Mucosa of descending colon (tissue), 1 donor: ENCODE data around the gene FLVCR2.

- PRO-cap: unidirectional peak, minus-strand start at chr14:75419489
These were observed 8.4 kb upstream of the JDP2 start for GRCh38 chr14:75419201-75419971.

GRCh38 chr14:75440359-75441564 lies 12.9 kb downstream of the JDP2 start:
- PRO-cap: no peak

DNA sequence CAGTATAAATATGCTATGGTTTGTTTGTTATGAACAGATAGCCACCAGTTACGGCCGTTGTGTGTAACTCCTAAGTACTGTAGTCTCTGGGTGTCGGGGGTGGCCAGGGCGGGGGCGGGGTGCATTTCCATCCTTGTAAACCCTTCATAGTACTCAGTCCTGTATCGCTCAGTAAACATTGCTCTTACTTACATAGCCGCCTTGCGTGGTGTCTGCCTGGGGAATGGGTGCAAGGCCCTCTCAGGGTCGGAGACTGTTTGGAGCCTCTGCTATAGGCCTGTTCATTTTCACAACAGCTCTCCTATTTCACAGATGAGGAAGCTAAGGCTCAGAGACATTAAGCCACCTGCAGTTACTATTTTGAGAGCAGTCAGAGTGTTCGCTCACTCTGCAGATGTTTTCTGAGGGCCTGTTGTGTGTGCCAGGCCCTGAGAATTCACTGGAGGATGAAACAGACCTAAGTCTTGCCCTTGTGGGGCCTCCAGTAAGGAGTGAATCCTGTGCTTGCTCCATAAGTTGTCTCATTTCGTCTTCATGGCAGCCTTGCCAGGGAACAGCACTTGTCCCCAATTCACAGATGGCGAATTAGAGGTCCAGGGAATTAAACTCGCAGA lies 42.5 kb downstream of the JDP2 start:
- PRO-cap: no peak

DNA sequence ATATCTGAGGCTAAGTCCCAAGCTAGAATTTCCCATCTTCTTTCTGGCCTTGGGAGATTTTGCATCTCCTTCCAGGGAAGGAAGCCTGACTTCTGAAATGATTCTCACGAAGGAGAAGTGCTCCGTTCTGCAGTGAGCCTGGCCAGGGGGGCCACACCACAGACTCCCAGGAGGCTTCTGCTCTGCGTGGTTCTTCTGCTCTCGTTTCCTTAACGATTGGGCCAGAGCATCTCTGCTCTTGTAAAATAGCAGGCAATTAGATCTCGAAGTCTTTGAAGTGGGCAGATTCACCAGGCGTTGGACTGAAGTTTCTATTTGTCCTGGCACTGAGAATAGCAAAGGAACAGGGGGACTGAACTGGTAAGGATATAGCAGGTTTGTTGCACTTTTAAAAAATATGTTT lies 6.6 kb upstream of the BATF start:
- PRO-cap: no peak

- PRO-cap: bidirectional peak, plus-strand start at chr14:75578620, minus-strand start at chr14:75578491
These were observed at the start of gene FLVCR2 for GRCh38 chr14:75578287-75579327. TSS of gene FLVCR2 (plus strand) at chr14:75578620.

DNA sequence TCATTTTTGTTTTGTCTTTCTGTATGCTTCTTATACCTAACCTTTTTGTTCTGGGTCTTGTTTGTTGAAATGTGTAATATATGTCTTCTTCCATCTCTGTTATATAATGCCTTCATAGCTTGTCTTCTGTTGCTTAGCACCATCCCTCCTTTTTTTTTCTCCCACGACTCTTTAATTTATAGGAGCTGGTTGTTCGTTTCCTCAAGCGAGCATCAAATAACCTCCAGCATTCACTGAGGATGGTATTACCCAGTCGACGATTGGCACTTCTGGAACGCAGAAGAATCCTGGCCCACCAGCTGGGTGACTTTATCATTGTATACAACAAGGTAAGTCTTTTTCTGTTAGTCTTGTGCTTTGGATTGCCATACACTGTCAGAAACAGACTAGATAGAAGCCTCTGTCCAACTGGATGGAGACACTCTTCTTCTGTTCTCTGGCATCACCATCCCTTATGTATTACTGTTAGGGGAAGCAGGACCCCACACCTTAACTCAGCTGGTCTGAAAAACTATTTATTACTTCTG lies 114.3 kb downstream of the TTLL5 start:
- PRO-cap: no peak

GRCh38 chr14:75831889-75832540 lies 149.8 kb downstream of the TGFB3 start:
- PRO-cap: no peak

DNA sequence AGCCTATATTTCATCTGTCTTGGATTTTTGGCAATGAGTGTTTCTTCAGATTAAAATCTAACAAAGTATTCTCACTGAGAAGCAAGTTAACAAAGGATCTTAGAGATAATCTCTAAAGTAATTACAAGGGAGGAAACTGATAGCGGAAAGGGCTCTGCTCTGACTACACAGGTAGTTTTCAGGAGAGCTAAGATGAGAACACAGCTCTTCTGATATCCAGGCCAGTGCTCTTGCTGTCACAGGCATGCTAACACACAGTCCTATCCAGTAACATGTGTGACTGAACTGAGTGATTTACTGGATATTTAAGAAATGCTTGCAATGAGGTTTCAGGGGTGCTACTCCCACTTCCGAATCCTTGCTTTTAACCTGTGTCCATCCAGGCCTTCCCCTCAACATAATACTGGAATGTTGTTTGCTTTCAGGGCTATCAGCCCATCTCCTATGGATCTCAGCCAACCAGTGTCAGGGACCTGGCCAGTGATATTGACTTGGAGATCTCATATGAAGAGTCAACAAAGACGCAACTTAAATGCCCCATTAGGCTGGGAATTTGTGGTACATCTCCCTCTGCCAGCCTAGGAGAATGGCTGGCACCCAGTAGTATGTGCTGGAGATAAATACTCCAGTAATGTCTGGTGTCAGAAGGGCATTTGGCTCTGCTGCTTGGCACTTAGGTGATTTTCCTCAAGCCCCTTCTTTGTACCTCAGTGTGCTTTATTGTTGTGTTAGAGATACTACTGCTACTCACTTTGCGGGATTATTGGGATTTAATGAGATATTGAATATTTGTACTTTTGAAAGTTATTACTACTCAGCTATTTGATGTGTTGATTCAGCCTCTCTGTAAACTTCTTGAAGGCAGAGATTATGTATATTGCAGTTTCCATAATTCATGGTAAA lies 901 bp upstream of the IFT43 start:
- PRO-cap: no peak

GRCh38 chr14:76012218-76013018 lies 26.9 kb downstream of the IFT43 start:
- PRO-cap: no peak

DNA sequence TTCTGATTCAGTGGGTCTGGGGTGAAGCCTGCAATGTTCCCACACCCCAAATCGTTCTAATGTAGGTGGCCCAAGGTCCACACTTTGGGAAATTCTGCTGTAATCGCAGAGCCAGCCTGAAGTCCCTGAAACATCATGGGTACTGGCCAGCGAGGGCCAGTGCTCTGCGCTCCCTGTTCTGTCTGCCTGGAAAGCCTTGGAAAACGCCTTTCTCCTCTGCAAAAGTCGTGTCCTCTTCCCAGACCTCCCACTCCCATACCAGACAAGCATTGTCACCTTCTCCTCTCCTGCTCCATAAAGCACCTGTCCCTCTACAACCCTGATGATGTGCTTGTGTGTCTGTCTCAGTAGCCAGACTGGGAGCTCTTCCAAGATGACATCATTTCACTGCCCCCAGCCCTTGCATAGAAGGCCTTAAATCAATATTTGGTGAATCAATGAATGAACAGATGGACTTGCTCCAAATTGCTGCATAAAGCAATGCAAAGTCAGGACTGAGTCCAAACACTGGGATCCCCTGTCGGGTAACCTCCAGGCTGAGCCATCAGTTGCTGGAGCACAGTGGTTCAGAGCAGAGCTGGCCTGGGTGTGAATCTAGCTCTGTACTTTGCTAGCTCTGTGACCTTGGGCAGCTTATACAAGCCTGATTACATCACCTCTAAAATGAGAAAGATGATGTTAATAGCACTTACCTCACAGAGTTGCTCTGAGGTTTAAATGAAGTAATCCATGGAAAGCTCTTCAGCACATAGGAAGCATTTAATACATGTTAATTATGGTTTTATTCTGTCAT lies 120.4 kb upstream of the VASH1 start:
- PRO-cap: no peak

DNA sequence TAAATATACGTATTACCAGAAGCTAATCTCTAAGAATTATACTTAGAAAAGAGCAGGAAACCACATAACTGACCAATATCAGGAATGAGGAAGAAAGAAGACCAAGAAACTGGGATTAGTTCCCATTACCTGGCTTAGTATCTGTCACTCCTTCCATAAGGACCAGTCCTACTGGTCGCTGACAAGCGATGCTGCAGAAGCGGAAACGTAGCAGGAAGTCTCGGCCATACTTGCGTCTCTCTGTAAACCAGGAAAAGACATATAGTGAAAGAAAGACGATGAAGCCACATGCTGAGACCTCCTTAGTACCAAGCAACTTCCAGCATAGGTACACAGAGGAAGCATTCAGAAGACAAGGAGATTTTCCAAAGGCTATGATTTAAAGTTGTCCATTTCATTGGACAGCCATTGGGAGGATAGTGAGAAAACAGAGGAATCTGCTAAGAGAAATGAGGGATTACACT lies 9.4 kb downstream of the ANGEL1 start:
- PRO-cap: no peak

GRCh38 chr14:76917456-76918780 lies 91.7 kb downstream of the LRRC74A start:
- PRO-cap: bidirectional peak, plus-strand start at chr14:76918429, minus-strand start at chr14:76918270

DNA sequence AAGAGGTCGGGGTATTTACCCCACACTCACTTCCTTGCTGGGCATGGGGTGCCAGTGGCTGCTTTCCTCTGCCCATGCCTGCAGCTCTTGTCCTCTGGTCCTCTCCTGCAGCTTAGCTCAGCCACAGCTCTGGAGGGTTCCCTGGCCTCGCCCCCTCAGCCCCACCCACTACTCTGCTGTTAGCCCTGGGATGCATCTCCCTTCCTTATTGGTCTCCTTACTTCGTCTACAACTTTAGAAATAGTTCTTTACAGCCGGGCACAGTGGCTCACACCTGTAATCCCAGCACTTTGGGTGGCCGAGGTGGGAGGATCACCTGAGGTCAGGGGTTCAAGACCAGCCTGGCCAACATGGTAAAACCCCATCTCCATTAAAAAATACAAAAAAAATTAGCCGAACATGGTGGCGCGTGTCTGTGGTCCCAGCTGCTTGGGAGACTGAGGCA lies 79.9 kb downstream of the IRF2BPL start:
- PRO-cap: unidirectional peak, minus-strand start at position 104 of the sequence

DNA sequence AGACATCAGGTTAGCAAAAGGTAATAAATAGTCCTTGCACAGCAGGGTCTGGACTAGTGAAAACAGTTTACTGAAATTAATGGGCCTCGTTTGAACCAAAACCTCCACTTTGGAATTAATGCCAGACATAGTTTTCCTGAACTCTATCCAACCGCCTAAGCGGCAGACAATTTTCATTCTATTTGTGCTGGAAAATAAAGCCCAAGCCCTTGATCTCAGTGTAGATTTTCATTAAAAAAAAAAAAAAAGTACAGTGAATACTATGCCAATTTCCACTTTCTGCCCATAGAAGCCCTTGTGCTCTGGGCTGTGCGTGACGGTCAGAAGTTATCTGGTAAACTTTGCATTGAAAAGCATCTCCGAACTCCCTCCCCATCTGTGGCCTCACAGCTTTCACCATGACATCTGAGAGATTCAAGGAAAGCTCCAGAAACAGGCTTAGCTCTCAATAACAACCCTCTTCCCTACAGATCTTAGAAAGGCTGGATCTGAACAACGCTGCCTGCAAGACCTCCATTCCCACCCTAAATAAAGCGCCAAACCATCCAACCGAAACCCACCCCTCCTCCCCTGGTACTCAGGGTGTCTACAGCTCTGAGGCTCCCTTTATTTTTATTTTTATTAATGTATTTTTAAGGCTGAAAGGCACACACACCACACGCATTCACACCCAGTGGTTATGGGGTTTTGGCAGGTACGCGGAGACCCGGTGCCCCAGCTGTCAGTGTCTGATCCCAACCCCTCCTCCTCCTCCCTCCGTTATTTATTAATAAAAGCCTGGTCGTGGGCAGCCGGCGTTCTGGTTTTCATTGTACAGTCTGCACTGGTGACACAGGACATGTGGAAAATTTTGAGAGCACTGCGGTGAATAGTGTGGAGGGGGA lies 11.1 kb upstream of the IRF2BPL start:
- PRO-cap: bidirectional peak, plus-strand start outside the sequence, minus-strand start at position 840 of the sequence

- PRO-cap: no peak
These were observed 18.3 kb downstream of the CIPC start for GRCh38 chr14:77116191-77116930.

GRCh38 chr14:77276330-77276964 lies 5.4 kb upstream of the NGB start:
- PRO-cap: no peak

- PRO-cap: no peak
These were observed 2.7 kb downstream of the POMT2 start for GRCh38 chr14:77318022-77318432.

DNA sequence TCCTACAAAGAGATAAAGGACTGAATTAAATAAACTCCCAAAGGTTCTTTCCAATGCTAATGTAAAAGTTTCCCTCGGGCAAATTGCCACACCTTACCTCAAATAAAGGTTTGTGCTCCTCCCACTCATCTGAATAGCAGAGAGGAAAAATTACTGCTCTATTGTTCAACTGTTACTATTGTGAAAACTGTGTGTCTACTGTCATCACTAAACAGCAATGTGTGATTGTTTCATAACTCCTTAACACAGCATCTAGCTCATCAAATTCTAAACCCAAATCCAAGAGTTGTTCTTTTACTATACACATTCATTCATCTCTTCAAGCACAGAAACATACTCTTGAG lies 3.2 kb downstream of the SPTLC2 start:
- PRO-cap: unidirectional peak, plus-strand start at position 178 of the sequence

DNA sequence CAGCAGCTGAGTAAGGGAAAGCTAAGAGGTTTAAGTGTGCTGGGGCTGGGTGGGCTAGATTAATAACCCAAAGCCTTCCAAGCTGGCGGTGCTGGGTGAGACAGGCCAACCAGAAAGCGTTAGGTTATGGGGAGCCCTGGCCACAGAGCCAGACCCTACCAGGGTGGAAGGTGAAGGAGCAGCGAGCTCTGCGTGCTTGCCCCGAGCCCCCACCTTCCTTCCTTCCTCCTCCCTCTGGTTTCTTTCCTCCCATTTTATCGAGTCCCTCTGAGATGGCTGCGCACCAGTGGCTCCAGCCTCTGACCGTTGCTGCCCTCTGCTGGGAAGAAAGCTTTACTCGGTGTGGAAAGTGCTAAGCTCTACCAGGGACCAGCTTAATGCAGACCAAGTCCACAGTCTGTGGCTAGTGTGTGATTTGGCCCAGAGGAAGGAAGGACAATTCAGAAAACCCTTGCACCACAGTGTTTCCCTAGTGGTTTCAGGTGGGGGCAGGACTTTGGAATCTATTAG lies 396.3 kb downstream of the NRXN3 start:
- PRO-cap: no peak

DNA sequence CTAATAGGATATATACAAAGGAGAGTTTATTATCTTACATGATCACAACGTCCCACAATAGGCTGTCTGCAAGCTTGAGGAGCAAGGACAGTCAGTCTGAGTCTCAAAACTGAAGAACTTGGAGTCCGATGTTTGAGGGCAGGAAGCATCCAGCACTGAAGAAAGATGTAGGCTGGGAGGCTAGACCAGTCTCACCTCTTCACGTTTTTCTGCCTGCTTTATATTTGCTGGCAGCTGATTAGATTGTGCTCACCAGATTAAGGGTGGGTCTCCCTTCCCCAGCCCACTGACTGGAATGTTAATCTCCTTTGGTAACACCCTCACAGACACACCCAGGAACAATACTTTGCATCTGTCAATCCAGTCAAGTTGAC lies 19.5 kb upstream of the DIO2 start:
- PRO-cap: no peak